HEK293 (cell line): ENCODE data around the genes ADAM20, TTC9 and MAP3K9.

DNA sequence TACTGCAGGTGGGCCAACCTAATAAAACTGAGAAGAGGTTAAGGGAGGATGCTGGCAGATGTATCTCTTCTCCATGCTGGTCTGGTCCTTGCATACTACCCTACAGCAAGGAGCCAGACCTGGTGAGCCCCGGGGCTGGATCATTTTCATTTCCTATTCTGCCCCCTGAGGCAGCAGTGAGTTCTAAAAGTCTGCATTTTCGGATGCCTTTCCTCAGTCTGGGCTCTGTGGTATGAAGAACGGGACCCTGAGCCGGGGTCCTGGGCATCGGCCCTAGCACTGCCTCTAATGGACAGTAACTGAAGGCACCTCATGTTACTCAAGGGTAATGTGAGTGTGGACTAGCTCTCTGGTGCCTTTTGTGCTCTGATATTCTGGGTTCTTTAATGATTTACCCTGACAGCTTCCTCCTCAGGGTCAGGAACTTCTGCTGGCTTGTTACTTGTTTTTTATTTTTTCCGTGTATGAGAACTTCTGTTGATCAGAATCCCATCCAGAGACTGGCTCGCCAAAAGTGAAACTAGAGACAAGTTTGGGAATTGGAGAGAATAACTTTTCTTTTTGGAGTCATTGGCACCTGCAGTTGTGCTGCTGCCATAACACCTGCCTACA lies 62.2 kb downstream of the SUSD6 start:
- PRO-cap: no peak
- RRBS, 2 experiments: no CpG with 5 or more reads among the region's 7 CpGs

DNA sequence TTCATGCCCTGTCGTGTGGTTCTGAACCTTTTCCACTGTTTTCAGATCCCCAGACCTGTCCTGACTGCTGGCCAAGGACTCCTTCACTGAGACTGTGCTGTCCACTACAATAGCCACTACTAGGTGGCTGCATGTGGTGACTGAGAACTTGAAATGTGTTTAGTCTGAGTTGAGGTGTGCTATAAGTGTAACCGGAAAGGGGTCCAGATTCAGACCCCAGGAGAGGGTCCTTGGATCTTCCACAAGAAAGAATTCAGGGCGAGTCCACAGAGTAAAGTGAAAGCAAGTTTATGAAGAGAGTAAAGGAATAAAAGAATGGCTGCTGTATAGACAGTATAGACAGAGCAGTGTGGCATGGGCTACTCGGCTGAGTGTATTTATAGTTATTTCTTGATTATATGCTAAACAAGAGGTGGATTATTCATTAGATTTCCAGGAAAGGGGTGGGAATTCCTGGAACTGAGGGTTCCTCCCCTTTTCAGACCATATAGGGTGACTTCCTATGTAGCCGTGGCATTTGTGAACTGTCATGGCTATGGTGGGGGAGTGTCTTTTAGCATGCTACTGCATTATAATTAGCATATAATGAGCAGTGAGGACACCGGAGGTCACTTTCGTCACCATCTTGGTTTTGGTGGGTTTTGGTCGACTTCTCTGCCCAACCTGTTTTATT lies 70.2 kb upstream of the SRSF5 start:
- PRO-cap: no peak
- RRBS, 2 experiments: no CpG with 5 or more reads among the region's 8 CpGs

- PRO-cap: no peak
- RRBS, 2 experiments: no CpG with 5 or more reads among the region's 8 CpGs
Measured at GRCh38 chr14:69714204-69714897, 52.6 kb upstream of the SRSF5 start.

DNA sequence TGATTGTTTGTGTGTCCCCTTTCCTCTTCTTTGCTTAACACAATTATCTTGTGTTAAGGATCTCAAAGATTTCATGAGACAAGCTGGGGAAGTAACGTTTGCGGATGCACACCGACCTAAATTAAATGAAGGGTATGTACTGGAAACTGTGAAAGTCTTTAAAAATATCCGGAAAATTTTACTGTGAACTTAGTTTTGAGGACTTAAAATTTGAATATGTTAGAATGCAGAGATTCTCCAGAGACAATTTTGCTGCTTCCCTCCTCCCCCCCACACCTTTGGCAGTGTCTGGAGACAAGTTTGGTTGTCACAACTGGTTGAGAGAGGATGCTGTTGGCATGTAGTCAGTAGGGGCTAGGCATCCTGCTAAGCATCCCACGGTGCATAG lies 3.5 kb downstream of the SRSF5 start:
- PRO-cap: no peak
- RRBS, 2 experiments: no CpG with 5 or more reads among the region's 5 CpGs

DNA sequence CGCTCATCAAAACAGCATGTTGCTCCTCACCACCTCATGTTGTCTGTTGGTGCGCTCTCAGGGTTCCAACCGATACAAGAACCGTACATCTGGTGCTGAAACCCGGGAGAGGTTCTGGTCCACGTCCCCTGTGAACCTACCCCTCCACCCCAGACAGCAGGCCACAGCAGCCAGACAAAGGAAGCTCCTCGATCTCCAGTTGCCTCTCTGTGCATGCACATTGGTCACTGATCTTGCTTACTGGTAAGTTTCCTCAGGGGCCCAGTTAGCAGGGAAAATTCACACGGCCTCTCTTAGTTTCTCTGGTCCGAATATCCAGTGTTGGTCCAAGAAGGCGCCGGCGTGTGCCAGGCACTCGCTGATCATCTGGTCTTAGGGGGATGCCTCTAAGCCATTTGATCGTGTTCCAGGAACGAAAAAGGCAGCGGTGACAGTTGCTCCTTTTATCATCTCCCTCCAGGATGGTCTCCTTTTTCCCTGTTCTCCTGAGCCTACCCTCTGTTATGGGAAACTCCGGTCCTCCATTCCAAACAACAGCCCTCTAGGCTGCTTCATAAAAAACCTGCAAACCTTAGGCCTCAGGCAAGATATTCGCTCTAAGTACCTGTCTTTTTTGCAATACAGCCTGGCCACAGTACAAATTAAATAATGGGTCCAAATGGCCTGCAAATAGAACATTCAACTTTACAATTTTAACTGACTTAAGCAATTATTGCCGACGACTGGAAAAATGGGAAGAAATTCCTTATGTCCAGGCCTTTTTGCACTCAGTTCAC lies 14.3 kb downstream of the COX16 start:
- PRO-cap: no peak
- RRBS, 2 experiments: no CpG with 5 or more reads among the region's 20 CpGs

- PRO-cap: no peak
Measured at GRCh38 chr14:70534909-70535322, at the start of gene ADAM20. TSS of gene ADAM20 (minus strand) at chr14:70535004.

- PRO-cap: bidirectional peak, plus-strand start at chr14:70641663, minus-strand start at chr14:70641539; bidirectional peak, plus-strand start at chr14:70641896, minus-strand start at chr14:70641856; bidirectional peak, plus-strand start at chr14:70642109, minus-strand start at chr14:70642114; bidirectional peak, plus-strand start at chr14:70642257, minus-strand start at chr14:70642131; bidirectional peak, plus-strand start at chr14:70642518, minus-strand start at chr14:70642522; unidirectional peak, minus-strand start at chr14:70642601
- RRBS, 2 experiments: 1 to 2% methylated on average over 67 of the region's 136 CpGs
Measured at GRCh38 chr14:70641610-70642747, at the start of gene TTC9. TSS of gene TTC9 (plus strand) at chr14:70641916.

GRCh38 chr14:70809101-70810088 lies at the start of gene MAP3K9:
TSS of gene MAP3K9 (minus strand) at chr14:70809513.
- PRO-cap: bidirectional peak, plus-strand start at chr14:70809334, minus-strand start at chr14:70809352; bidirectional peak, plus-strand start at chr14:70809674, minus-strand start at chr14:70809518; bidirectional peak, plus-strand start at chr14:70809994, minus-strand start at chr14:70809749
- RRBS, 2 experiments: under 1% methylated on average over 19 to 25 of the region's 103 CpGs

DNA sequence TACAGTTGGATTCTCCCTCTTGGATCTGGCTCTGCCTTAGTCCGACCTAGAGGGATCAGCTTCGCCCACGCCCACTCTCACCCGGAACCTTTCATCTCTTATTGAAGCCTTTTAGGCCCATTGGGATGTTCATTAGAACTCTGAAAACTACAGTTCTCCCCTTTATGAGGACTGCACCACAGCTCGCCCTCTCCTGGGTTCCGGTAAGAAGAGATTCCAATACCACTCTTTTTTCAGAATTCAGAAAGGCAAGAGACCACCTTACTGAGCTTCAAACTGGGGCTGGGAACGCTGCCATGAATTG lies 728 bp upstream of the MAP3K9 start:
- PRO-cap: unidirectional peak, plus-strand start at position 39 of the sequence
- RRBS, 2 experiments: 28% methylated on average over 3 of the region's 7 CpGs; no CpG with 5 or more reads in 1 of the 2 experiments

GRCh38 chr14:70827611-70828280 lies 18.4 kb upstream of the MAP3K9 start:
- PRO-cap: no peak
- RRBS, 2 experiments: 93% methylated on average over 3 of the region's 7 CpGs; no CpG with 5 or more reads in 1 of the 2 experiments

DNA sequence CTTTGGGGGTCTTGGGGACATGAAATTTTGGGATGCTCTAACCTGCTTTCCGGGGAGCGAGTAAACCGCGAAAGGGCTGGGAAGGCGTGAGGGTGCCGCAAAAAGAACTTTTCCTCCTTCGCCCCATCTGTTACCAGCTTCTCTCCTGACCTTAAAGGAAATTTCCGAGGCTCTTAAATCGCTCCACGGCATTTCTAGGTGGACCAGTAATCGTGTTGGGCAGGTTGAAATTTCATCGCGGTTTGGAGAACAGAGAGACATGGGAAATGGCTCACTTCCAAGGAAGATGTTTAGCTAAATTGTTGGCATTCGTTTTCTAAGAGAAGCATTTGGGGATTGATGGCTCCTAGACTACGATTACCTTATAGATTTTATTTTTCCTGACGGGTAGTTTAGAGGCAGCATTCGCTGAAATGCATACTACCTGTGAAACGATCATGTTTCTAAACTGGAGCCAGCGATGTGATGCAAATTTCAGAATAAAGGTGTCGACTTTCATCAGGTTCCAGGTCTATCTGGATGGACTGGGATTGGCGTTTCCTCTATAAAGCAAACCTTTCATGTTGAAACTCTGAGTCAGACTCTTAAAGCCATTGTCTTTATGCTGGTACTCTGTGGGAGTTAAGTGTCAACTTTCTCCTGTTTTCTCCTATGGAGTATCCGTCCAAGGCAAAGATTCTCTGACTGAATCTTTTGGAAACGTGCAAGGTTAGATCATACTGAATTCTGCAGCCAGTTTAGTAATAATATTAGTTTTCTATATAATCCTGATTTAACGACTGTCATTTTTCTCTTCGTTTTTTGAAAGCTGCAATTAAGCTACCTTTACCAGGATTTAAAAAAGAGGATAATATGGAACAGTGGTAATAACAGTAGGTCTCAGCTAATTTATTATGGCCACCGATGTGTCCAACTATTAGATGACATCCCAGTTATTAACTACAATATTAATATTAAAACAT lies 1.6 kb downstream of the SIPA1L1 start:
- PRO-cap: unidirectional peak, minus-strand start at position 217 of the sequence; unidirectional peak, minus-strand start at position 244 of the sequence; unidirectional peak, minus-strand start at position 517 of the sequence
- RRBS, 2 experiments: no CpG with 5 or more reads among the region's 26 CpGs

GRCh38 chr14:71585949-71586571 lies 265.8 kb downstream of the SIPA1L1 start:
- PRO-cap: no peak
- RRBS, 2 experiments: no CpG with 5 or more reads among the region's 10 CpGs

DNA sequence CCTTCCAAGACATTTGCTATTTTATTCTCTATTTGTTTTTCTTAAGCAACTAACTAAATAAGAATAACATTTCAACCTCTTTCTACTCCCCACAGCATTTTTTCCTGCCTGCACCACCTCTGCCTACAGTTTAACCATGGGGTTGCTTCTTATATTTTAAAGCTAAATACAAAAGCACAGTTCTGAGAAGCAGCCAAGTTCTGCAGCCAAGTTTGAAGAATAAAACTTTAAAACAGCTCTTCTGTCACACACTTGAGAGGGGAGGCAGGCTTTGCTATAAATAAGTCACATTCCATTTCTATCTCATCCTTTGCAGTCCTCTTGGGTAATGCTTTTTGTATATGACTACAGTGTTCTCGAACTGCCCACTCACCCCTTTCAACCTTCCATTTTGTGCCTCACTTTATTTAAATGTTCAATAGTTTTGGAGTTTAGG lies 53.6 kb downstream of the RGS6 start:
- PRO-cap: no peak
- RRBS, 2 experiments: no CpG with 5 or more reads among the region's 1 CpG

- PRO-cap: no peak
- RRBS, 2 experiments: 87 to 96% methylated on average over 1 of the region's 10 CpGs
Measured at GRCh38 chr14:72554125-72554902, 339.6 kb downstream of the DPF3 start.

DNA sequence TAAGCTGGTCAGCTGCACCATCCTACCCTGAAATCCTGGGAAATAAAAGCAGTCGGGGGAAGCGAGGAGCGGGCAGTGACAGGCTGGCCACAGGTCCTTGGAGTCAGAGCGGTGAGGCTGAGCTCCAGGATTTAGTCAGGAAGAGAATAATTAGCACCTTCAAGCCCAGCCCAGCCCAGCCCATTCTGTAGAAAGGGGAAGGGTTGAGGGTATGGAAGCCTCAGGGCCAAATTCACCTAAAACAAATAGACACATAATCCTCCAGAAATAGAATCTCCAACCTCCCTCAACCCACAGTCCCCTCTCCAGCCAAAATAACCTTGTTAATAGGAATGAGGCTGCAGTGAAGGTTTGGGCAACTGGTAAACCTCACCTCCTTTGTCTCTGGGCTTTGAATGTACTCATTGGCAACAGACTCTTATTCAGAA lies 334.2 kb downstream of the DPF3 start:
- PRO-cap: no peak
- RRBS, 2 experiments: no CpG with 5 or more reads among the region's 4 CpGs

DNA sequence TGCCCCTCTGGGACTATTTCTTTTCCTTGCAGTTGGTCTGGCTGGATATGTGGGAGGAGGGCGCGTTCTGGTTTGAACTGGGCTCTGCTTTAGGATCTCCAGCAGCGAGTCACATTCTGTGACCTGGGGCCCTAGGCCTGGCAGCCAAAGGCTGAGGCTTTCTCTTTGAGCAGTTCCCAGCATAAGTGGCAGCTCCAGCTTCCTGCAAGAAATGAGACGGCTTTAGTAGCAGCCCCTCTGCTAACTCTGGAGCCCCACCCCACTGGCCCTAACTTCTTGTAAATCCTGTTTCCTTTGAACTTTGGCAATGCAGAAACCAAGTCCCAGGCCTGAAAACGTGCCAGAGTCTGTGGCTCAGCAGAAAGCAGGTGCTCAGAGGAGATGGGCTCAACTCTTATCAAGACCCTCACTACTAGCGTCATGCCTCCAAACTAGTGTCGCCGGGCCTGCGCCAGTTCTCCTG lies 274.7 kb downstream of the DPF3 start:
- PRO-cap: no peak
- RRBS, 2 experiments: 95% methylated on average over 2 of the region's 9 CpGs; no CpG with 5 or more reads in 1 of the 2 experiments

DNA sequence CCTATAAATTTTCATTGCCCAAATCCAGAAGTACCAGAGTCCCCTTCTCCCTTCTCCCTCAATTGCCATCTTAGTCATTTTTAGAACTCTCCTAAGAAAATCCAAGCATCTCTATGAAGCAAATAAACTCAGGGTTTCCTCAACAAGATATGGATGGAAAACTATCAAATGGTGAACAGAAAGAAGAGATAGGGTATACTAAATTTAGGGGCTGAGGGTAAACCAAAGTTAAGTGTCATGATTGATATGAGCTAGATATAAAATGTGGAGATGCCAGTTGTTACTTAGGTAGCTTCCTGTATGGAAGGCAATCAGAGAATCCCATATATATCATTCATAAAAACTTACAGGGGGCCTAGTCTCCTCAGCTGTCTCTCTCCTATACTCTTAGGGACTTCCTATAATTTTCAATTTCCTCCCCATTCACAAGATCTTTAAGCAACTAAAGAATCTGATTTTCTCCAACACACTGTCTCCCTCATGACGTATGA lies 217.9 kb downstream of the DPF3 start:
- PRO-cap: no peak
- RRBS, 2 experiments: no CpG with 5 or more reads among the region's 1 CpG

GRCh38 chr14:72714030-72714539 lies 179.8 kb downstream of the DPF3 start:
- PRO-cap: no peak
- RRBS, 2 experiments: no CpG with 5 or more reads among the region's 17 CpGs

DNA sequence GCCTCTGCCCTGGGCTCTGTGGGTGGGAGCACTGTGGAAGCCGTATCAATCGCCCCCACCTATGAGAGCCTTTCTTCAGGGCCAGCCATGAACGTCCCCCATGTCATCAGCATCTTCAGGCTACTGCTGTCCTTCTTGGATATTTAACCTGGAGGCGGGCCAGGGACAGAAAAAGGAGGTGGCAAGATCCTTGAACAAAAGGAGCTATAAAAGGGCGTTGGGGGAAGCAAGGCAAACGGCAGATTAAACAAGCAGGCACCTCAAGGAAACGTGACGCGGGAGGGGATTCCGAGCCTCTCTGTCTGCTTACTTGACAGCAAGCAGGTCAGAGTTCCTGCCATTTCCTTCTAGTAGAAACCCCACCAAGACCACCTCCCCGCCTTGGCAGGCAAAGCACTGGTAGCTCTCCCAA lies 63.0 kb downstream of the DPF3 start:
- PRO-cap: no peak
- RRBS, 2 experiments: no CpG with 5 or more reads among the region's 11 CpGs

- PRO-cap: no peak
- RRBS, 2 experiments: 95 to 97% methylated on average over 2 of the region's 3 CpGs
Measured at GRCh38 chr14:72959930-72960129, 33.6 kb downstream of the DCAF4 start.